Diencephalon (tissue), 2 donors: ENCODE results near the genes METTL3 and OR4E1.

DNA sequence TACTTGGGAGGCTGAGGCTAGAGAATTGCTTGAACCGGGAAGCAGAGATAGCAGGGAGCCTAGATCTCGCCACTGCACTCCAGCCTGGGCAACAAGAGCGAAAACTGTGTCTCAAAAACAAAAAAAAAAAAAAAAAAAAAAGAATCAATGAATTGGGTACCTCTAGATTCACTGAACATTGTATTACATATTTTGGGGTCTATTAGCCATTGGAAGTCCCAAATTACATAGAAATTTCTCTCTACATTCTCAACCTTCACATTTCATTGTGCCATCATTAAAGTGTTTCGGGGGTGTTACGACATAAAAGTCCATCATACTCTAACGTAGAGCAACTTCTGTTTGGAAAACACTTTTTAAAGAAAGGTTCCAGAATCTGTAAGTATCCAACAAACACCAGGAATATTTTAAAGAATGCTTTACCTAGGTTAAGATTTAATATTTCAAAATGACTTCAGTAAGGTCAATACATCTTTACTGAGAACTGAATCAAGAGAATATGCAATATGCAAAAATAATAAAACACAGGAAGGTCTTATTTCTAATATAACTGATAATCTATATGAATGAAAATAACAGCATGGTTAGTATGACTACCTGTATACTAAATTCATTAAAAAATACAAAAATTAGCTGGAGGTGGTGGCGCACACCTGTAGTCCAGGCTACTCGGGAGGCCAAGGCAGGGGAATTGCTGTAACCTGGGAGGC lies 19.6 kb downstream of the HNRNPC start:
- RAMPAGE, long total RNA = no peak

- RAMPAGE, long total RNA = no peak
Observed at GRCh38 chr14:21268206-21269180, 749 bp downstream of the HNRNPC start.

- RAMPAGE, long total RNA = no peak
Observed at GRCh38 chr14:21269991-21270433, 770 bp upstream of the HNRNPC start.

DNA sequence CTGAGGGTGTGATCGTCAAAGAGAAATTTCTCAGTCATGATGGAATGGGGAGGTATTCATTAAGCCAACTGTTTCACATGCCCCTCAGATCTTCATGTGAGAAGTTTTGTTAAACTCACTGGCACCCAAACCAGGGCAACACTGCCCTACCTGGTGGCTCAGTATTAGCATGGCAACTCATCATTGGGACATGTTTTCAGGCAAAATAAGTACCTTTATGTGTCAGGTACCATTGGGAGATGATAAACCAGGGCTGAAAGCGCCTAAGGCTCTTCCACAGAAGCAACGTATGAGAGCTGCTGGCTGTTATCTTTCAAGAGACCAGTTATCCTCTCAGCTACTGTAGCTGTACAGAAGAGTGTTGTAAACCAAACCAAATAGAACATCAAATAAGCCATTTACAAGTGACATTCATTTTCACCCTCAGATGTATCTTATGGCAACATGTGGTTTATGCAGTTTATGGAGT lies 13.4 kb upstream of the SUPT16H start:
- RAMPAGE, long total RNA = no peak

- RAMPAGE, long total RNA = no peak
Observed at GRCh38 chr14:21510271-21511401, at the start of gene METTL3. Gene METTL3 (minus strand): TSS chr14:21511340.

GRCh38 chr14:21673750-21674090 lies at the start of gene OR4E1:
Gene OR4E1 (minus strand): TSS chr14:21673818.
- RAMPAGE, long total RNA = no peak

DNA sequence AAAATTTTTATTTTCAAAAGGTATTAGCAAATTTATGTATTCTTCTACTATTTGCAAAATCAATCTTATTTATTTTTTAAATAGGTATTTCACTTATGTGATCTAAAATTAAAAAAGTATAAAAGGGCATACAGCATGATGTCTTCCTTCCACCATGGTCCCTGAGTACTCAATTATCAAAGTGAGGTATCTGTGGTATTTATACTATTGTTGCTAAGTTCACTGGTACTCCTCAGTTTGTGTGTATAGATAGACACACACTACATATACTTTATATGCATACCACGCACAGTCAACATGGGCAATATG lies 63.4 kb upstream of the OR4E1 start:
- RAMPAGE, long total RNA = no peak

- RAMPAGE, long total RNA = no peak
Observed at GRCh38 chr14:21738528-21738967, 64.9 kb upstream of the OR4E1 start.

- RAMPAGE, long total RNA = no peak
Observed at GRCh38 chr14:21924458-21924879, 250.9 kb upstream of the OR4E1 start.

- RAMPAGE, long total RNA = no peak
Observed at GRCh38 chr14:21978823-21979388, 305.3 kb upstream of the OR4E1 start.

- RAMPAGE, long total RNA = no peak
Observed at GRCh38 chr14:22124163-22124426, 450.5 kb upstream of the OR4E1 start.

GRCh38 chr14:22427617-22428132 lies 161.3 kb downstream of the DAD1 start:
- RAMPAGE, long total RNA = no peak

GRCh38 chr14:22472806-22473355 lies 116.1 kb downstream of the DAD1 start:
- RAMPAGE, long total RNA = no peak

GRCh38 chr14:22493583-22494483 lies 95.2 kb downstream of the DAD1 start:
- RAMPAGE, long total RNA = no peak

DNA sequence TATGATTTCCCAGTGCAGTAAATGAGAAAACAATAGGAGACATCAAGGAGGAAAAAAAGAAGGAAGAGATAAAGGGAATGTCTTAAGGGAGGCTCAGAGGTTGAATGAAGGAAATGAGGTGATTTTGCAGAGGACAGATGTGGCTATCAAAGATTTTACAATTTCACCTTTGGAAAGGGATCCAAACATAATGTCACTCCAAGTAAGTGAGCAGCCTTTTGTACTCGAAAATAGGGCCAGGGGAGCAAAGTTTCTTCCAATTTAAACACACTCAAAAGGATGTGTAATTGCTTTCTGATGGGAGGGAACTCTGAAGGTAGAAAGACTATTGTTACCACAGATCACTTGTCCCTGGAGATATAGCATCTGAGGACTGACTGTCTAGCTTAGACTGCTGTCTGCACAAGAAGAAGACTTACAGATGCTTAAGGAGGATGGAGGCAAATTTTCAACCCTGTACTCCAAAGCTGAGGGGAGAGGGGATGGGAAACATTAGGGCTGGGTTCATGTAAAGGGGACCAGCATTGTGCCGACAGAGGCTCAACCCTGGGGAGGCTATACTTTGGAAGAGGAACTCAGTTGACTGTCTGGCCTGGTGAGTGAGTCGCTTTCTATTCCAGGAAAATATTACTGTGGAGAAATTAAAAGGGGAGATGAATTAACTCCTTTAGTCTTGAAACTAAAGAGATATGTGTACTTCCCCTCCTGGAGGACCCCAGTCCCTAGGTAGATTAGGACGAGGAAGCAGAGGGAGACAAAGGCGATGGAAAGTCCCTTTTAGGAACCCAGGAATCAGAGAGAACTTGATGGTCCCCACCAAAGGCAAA lies 63.7 kb downstream of the DAD1 start:
- RAMPAGE, long total RNA = no peak

DNA sequence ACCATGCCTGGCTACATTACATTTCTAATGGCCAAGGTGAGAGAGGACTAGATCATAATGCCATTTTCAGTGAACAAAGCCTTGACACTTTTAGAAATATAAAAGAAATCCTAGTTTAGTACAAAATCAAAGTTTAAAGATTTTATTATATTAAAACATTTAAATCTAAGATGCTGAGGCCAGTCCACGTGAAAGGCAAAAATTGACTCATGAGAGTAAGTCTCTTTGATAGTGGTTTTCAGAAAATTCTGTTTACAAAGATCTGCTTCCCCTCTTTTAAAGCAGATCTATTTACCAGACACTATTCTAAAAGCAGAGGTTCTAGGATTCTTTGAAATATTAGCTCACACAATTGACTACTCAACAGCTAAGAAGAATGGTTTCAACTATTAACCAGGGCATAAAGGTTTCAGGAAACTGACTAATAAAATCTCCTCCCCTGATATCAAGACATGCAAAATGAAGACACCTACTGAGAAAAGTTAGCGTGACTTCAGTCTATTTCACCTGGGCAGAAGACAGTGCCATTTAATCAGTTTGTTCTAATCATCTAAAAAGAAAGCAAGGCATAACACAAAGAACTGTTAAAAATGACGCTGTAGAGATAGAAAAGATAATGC lies 22.3 kb downstream of the DAD1 start:
- RAMPAGE, long total RNA = no peak

- RAMPAGE, long total RNA = no peak
Observed at GRCh38 chr14:22572362-22573239, 16.4 kb downstream of the DAD1 start.

DNA sequence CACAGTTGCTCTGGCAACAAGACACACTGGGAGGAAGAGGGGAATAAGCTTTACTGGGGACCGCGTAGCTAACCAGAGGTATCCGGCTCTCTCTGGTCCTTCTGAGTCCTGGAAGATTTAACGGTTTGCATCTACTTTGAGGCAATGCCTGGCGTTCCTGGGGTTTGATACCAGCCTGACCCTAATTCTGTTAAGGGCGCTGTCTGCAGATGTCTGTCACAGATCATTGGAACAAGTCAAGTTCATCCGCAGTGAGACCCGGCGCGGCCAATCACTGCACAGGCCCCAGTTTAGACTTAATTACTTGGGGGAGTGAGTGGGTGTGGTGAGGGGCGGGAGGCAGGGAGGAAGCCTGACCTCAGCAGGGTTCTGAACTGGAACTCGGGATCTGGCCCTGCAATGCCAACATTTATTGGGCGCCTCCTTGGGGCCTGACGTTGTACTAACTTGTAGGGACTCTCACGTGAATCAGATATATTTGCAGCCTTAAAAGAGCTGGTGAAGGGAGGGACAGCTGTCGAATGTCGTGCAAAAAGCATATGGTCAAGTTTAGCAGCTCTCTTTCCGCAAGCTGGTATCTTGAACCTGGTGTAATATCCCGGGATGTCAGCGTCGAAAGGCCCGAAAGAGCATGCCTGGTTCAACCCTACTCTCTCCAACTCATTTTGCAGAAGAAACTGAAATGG lies 575 bp upstream of the DAD1 start:
- RAMPAGE, long total RNA = no peak

DNA sequence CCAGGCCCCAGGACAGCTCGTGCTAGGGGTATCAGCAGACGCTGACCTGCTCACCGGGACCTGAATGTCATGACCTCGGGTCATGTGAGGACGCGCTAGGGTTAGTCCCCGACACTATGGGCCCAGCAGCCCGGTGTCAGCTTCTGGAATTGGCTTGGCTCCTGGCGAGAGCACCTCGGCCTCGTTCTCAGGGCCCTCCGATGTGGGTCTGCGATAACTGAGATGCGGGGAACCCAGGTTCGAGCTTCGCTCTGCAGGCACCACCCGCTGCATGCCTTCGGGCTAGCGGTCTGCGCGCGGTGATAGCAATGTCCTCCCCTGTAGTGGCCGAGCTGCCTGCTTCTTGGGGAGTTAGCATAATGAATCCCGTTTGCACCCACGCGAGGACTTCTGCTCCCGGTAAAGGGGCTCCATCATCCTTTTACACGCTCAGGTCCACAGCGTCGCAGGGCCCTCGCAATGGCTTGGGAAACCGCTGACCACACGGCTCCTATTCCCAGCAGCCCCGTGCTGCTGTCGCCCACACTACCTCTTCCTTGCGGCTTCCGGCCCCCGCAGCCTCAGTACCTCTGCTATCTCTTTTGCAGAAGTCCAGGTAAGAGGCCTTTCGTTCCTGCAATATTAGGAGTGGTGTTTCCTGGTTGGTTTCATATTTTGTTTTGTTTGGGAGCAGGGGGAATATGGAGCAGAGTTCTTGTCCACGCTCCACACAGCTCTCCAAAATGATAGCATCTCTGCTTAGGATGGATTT lies 502 bp downstream of the OXA1L start:
- RAMPAGE, long total RNA = no peak

GRCh38 chr14:22821936-22823137 lies 7.1 kb upstream of the SLC7A7 start:
- RAMPAGE, long total RNA = no peak